Smooth muscle cell (in vitro differentiated cells): ENCODE results near the gene TP53AIP1.

DNA sequence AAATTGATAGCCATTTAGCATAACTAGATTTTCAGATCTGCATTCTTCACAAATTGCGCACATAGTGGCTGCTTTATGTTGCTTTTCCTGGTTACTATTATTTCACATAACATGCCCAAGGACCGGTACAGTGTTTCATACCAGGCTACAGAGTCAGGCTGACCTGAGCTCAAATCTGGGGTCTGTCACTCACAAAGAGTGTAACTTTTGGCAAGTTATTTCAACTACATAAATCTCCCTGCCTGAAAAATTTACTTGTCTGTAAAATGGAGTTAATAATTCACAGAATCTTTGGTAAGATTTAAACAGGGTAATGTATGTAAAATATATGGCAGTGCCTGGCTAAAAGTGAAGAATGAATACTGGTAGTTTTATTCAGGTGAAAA, 49.0 kb downstream of the ETS1 start:
- RAMPAGE, long total RNA, result no peak

DNA sequence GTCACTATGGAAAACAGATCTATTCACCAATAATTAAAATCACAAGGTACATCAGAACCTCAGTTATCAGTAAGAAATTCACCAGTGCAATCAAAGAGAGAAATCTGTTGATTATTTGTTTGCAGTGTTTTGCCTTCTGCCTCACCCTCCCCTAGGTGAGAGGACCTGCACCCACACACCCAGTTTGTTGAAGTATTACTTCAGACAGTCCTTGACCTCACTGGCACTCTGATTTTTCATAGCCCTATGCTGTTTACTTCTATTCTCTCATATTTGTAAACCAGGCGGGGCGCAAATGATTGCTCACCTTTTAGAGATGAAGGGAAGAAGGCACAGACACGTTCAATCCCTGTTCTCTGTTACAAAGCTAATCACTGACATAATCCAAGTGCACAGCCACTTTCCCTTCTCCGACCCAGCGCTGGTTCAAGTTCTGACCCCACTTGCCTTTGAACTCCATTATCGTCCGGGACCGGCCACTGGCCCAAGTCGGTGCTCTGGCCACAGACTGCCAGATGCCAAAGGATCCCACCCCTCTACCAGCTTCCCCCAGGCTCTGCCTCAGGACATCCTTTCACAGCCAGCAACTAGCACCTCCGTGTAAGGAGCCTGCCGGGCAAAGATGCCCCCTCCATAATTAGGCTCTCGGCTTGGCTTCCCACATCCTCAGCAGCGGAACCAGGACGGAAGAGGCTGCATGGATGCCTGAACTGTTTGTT, 1.7 kb downstream of the ETS1 start:
- RAMPAGE, long total RNA, result no peak

DNA sequence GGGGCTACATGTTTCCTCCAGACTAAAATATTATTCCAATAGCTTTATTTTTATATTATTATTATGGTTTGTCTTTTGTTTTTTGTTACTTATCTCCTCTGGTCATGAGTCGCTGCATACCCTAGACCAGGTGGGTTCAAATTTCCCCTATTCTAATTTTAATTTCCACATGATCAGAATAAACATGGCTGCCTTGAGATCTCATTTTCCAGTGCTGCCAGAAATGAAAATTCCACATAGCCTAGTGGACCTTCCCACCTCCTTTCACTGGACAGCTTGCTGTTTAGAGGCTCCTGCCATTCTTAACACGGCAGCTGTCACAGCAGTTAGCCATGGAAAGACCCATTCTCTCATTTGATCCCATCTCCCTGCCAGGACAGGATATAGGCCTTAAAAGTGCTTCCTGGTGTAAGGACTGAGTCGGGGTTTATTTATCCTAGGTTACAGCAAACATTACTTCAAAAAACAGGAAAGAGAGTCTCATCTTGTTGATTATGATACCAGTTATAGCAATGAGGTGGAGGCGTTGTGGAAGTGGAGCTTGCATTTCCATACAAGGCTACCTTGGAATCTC, 17.2 kb upstream of the ETS1 start:
- RAMPAGE, long total RNA, result no peak

GRCh38 chr11:128717358-128717984, 23.6 kb downstream of the FLI1 start:
- RAMPAGE, long total RNA, result no peak

DNA sequence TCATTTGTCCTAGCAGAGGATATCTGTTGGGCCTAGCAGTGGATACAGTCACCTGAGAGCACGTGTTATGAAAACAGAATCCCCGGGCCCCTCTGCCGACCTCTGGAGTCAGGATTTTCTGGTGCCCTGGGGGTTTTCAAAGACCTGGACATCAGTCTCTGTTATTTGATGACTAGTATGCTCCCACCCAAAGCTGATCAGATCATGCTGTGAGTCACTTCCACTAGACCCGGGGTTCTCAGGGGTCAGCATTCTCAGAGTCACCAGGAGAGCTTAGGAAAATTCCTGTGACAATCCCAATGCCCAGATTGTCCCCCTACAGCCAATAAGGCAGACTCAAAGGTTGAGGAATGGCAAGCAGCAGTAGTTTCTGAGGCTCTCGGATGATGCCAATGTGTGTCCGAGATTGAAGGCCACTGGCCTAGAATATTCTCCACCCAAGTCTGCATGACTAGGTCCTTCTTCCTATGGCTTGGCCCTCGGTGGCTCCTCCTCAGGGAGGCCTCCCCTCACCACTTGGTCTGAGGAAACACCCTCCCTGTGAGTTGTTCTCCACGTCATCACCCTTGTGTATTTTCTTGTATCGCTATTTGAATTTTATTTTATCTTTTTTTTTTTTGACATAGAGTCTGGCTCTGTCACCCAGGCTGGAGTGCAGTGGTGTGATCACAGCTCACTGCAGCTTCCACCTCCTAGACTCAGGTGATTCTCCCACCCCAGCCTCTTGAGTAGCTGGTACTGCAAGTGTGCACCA, 38.5 kb downstream of the KCNJ1 start:
- RAMPAGE, long total RNA, result no peak

GRCh38 chr11:128835639-128836119, 31.4 kb downstream of the KCNJ1 start:
- RAMPAGE, long total RNA, result no peak

GRCh38 chr11:128942448-128943413, at the start of gene TP53AIP1:
Gene TP53AIP1 (minus strand): TSS chr11:128942871.
- RAMPAGE, long total RNA, result no peak

- RAMPAGE, long total RNA, result no peak
These were observed 45.3 kb upstream of the TP53AIP1 start for GRCh38 chr11:128987902-128988400.

DNA sequence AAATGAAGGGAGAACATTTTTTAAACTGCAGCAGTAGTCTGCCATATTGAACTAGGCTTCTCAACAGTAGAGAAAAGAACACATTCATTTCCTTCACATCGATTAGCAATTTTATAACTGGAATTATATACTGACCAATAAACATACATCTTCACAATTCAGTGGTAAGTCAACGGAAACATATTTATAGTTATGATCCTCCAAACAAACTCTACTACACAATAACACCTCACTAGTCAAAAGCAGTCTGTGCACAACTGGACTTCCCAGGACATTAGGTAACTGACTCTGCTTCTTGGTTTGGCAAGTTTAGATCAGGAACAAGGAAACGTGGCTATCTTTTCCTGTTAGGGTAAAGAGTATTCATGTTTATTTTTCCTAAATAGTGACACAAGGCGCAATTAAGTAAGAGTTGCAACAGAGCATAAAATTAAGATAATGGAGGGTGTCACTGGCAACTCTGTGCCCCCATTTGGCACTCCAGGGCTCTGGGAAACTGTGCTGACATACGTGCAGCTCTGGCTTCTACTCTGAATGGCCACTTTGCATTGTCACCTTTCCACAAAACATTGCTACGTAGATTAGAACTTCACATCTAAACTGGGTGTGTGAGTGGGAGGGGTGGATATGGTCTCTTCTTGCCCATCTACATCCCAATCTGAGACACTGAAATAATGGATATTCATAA, 70.2 kb upstream of the TP53AIP1 start:
- RAMPAGE, long total RNA, result no peak

DNA sequence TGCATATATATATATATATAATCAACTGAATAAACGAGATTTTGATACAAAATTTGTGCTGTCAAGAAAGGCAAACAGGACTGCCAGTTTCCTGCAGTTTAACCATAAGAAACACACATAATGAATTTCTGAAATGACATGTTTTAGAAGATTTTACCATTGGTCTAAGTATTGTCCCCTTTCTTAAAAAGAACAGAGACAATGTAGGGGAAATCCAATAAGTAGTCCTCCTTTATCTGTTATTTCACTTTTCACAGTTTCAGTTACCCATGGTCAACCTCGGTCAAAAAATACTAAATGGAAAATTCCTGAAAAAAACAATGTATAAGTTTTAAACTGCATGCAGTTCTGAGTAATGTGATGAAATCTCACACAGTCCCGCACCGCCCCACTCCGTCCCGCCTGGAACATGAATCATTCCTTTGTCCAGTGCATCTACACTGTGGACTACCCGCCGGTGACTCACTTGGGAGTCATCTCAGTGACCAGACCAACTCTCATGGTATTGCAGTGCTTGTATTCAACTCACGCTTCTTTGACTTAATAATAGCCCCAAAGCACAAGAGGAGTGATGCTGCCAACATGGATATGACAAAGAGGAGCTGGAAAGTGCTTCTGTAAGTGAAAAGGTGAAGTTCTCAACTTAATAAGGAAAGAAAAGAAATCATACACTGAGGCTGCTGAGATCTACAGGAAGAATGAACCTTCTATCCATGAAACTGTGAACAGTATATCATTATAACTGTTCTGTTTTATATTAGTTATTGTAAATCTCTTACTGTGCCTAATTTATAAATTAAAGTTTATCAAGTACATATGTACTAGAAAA, 48.8 kb downstream of the ARHGAP32 start:
- RAMPAGE, long total RNA, result no peak

GRCh38 chr11:129695982-129696459, 119.6 kb upstream of the TMEM45B start:
- RAMPAGE, long total RNA, result no peak

GRCh38 chr11:129836162-129836815, 20.6 kb downstream of the TMEM45B start:
- RAMPAGE, long total RNA, result no peak

DNA sequence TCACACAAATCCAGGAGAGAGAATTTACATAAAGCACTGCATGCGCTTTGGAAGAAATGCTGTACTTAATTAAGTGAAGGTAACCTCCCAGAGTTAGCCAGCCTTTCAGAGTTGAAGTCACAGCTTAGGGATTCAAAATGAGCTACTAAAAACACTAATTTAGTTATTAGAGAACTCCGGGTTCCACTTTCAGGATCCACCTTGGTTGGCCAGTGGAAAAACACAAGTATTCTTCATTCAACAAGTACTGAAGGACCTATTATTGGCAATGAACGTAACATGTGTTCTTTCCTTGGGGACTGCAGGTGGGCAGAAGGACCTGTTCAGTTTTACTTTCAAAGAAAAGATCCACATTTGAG, 34.7 kb downstream of the NFRKB start:
- RAMPAGE, long total RNA, result no peak

- RAMPAGE, long total RNA, result no peak
These were observed 21.5 kb downstream of the NFRKB start for GRCh38 chr11:129873571-129874576.

- RAMPAGE, long total RNA, result no peak
These were observed 700 bp upstream of the APLP2 start for GRCh38 chr11:130068597-130069791.

GRCh38 chr11:130132025-130132582, 27.5 kb upstream of the ST14 start:
- RAMPAGE, long total RNA, result no peak

- RAMPAGE, long total RNA, result no peak
These were observed 20.1 kb upstream of the ST14 start for GRCh38 chr11:130139478-130139925.

GRCh38 chr11:130144013-130145232, 15.2 kb upstream of the ST14 start:
- RAMPAGE, long total RNA, result no peak

DNA sequence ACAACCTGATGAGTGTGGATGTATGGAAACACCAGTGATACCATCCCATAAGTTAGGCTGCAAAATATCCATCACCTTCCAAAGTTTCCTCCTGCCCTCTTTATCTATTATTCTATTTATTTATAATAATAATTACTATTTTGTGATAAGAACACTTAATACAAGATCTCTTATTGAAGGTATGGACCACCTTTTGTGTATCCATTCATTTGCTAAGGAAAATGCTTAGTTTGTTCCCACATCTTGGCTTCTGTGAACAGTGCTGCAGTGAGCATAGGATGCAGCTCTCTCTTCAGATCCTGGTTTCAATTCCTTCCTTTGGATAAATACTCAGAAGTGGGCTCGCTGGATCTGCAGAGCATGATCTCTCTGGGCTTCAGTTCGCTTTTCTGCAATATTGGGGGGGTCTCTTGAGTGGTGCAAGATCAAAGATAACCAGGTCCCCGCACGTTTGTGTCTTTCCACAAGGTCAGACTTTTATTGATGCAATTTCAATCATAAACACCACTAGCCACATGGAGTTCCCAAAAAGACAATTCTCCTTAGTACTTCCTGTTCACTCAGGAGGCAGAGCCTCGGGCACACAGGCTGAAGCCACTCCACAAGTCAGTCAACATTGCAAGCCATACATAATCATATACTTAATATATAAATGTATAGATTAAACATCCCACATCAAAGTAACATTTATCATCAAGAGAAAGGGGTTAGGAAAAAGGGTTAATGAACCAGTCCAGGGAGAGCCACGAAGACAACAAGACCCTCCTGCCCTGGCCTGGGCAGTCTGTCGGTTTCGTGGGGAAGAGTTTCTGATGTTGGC, 11.8 kb downstream of the ST14 start:
- RAMPAGE, long total RNA, result no peak

GRCh38 chr11:130220214-130220531, 60.6 kb downstream of the ST14 start:
- RAMPAGE, long total RNA, result no peak